A375 (cell line): ENCODE results near the genes BTBD9, GLP1R and LRFN2.

GRCh38 chr6:37940407-37940888 is 120.9 kb downstream of the ZFAND3 start:
- RAMPAGE, long total RNA, result no peak

GRCh38 chr6:37985207-37985639 is 165.7 kb downstream of the ZFAND3 start:
- RAMPAGE, long total RNA, result no peak

DNA sequence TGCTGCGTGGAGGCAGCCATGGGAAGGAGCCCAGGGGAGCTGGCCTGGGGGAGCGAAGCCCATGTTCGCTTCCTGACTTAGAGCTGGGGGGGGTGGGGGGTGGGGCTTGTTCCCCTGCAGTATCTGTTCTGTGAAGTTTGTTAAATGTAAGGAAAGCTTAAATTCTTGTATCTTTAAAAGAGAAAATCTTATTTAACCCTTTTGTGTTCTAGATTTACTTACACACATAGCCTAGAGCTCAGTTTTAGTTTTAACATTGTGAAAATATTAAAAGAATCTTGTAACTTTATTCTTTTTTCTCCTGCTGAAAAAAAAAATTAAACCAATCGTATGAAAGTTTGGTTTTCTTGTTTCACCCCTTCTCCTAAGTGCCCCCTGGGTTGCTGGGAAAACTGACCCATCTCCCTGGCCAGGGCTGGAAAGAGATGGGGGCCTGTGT is 334.8 kb downstream of the ZFAND3 start:
- RAMPAGE, long total RNA, result no peak

DNA sequence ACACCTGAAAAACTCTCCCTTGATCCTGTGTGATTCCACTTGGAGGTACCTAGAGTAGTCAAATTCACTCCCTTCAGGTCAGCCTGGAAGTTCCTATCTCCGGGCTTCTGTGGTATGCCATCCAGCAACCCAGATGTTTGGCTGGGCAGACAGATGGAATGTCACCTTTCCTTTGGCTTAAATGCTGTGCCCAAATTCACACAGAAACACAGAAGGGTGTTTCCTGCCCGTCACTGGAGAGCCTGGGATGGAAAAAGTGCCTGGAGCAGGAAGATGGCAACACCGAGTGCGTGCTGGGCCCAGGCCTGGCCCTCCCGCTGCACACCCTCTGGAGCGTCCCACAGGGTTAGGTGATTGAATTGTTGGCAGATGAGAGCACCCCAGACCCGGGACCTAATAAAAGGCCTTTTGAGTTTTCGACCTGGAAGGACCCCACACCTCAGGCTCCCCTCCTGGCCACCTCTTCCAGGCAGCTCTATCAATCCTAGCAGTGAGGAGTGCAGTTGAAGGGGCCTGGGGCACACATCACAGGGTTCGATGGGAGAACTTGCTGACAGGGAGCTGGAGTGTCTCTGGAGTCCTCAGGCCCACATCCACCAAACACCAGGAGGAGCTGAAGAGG is 337.6 kb downstream of the ZFAND3 start:
- RAMPAGE, long total RNA, result no peak

GRCh38 chr6:38503238-38504237 is 136.2 kb downstream of the BTBD9 start:
- RAMPAGE, long total RNA, result no peak

DNA sequence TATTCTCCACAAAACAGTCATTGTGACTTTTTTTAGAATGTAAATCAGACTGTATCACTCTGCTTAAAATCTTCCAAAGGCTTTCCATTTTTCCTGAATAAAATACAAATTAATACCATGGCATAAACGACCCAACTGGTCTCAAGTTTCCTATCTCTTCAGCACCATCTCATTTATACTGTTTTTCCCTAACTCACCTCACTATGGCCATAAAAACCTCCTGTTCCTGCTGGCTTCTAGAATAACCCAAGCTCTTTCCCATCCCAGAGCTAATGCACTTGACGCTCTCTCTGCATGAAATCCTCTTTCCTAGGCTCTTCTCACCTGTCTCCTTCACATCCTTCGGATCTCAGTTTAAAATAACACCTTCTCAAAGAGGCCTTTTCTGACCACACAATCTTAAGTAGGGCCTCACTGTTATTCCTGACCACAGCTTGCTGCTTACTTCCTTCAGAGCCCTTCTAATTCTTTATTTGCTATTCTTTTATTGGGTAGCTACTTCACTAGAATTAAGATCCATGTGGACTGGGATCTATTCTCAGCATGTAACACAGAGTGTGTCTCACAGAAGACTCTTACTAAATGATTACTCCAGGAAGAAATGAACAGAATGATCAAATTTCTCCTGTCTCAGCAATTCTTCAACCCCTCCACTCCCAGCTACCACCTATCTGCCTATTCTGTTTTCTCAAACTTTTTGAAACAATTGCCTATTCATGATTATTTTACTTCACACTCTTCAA is 132.8 kb downstream of the BTBD9 start:
- RAMPAGE, long total RNA, result no peak

- RAMPAGE, long total RNA, result no peak
Observed at GRCh38 chr6:38639444-38640512, at the start of gene BTBD9. Gene BTBD9, minus strand, starts transcription at chr6:38639929.

GRCh38 chr6:39048282-39049000 is at the start of gene GLP1R:
Gene GLP1R, plus strand, starts transcription at chr6:39048781.
- RAMPAGE, long total RNA, result no peak

GRCh38 chr6:39206907-39207658 is 22.2 kb downstream of the KCNK5 start:
- RAMPAGE, long total RNA, result no peak

DNA sequence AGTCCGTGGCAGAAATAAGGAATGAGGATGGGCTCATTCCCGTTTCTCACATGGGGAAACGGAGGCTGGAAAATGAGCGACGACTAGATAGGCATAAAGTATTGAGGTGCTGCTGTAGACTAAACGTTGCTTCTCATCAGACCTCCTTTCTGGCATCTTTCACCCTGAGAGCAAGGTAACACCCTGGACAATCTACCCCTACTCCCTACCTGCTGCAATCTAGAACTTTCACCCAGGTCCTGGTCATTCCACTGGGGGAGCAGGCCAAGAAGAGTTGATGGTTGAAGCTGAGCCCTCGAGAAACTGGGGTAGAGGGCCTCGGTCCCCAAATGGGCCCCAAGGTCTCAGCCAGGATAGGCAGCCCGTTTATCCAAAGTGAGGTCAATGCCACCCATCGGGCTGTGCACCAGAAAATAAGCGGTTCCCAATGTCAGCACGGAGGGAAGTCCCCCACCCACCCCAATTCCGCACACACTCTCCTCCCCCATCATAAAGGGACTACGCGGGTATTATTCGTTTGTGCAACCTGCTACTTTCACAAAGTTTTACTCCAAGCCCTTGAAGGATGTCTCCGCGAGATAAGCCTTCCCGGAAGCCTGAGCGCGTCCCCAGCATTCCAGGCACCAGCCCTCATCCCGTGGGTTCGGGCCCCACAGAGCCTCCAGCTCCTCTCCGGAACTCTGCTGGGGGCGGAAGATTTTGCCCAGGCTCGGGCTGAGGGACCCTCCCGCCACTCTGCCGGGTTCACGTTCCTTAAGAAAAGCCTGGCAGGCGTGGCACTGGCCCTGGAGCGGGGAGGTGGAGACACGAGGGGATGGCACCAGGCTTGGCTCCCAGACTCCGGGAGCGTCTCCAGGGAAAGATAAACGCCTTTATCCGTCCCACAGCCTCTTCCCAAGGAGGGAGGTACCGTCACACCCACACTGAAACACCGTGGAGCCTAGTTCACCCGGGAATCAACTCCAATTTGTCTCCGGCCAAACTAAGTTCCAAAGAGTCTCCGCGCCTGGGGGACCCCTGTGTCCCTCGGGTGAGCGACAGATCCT is 1.2 kb downstream of the KCNK5 start:
- RAMPAGE, long total RNA, result no peak

DNA sequence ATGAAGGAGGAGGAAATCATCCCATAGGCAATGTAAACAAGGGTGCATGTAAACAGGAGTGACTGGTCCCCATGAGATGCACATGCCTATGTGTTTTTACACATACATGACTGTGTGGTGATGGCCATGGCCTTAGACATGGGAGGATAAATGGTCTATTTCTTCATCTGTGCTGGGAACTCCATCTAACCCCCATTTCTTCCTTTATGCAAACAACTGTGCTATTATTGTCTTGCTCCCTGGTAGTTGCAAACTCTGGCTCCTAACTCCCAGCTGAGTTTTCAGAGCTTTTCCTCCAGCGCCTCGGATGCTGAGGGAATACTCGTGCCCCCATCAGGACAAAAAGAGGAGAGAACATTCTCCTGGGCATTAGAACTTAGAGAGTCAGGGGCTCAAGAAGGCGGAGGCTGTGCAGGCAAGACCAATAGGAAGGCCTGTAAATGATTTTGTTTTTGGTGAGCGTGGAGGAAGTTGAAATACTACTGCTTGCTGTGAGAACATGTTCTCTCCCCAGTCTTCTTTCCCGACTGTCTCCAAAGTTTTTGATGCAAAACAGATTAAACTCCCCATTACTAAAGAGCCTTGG is 2.1 kb downstream of the DAAM2 start:
- RAMPAGE, long total RNA, result no peak

- RAMPAGE, long total RNA, result no peak
Observed at GRCh38 chr6:39823108-39823919, 31.1 kb downstream of the DAAM2 start.

GRCh38 chr6:40328548-40329451 is 258.4 kb downstream of the LRFN2 start:
- RAMPAGE, long total RNA, result no peak

- RAMPAGE, long total RNA, result no peak
Observed at GRCh38 chr6:40586853-40588223, at the start of gene LRFN2. Gene LRFN2, minus strand, starts transcription at chr6:40587364.

DNA sequence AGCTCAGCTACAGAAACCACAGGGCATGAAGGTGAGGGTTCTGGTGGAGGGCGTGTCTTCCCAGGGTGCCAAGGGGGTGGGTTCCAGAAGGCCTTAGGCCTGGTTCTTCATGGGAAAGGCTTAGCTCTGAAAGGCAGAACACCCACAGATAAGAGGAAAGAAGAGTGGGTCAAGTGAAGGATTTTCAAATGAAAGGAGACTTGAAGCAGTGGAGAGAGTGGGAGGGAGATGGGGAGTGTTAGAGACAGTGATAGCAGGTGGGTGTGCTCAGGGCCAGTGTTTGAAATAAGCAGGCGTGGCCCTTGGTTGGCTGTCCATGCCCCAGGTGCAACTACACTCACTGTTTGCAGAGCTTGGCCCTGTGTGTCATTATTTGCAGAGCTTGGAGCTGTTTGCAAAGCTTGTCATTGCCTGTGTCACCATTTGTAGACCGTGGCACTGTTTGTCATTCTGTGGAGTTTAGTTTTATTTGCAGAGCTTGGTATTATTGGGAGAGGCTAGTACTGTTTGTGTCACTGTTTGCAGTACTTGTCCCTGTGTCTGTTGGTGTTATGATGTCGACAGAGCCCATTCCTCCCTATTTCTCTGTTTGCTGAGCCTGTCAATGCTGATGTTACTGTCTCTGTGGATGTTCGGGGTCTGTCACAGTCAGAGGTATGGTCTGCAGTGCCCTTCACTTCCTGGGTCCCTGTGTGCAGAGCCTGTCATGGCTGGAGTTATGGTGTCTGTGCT is 127.6 kb upstream of the LRFN2 start:
- RAMPAGE, long total RNA, result no peak

DNA sequence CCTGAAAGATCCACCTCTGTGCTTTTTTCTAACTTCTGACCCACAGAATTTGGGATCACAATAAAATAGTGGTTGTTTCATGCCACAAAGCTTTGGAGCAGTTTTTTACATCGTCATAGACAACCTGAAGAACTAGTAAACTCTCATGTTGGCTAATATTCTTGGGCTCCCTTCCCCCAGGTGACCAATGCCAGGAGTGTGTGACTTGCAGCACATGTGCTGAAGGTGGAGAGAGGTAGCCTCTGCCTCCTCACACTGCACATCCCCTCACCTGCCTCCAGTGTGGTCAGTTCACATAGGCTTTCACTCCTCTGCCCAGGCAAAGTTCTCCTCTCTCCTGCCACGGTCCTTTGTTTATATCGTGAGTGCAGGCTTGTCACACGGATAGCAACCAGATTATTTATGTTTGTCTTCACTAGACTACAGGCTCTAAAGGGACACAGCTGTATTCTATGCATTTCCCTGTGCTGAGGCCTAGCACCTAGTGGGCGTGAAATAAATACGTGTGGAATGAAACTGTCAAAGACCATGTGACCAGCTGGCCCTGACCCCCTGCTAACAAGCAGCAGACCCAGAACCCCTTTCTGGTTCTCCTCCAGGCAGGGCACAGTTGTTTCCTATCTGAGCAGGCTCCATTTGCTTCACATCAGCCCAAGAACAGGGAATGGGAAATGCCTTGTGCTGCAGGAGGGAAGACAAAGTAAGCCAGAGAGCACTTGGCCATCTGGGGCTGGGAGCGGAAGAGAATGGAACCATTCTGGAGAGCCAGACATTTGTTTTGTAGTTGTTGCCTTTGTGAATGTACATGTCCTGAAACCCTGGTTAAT is 42.4 kb downstream of the UNC5CL start:
- RAMPAGE, long total RNA, result no peak

GRCh38 chr6:41110986-41111474 is 38.3 kb downstream of the NFYA start:
- RAMPAGE, long total RNA, result no peak

- RAMPAGE, long total RNA, result no peak
Observed at GRCh38 chr6:41406721-41407151, 71.3 kb downstream of the NCR2 start.

- RAMPAGE, long total RNA, result no peak
Observed at GRCh38 chr6:41426211-41427052, 91.0 kb downstream of the NCR2 start.

DNA sequence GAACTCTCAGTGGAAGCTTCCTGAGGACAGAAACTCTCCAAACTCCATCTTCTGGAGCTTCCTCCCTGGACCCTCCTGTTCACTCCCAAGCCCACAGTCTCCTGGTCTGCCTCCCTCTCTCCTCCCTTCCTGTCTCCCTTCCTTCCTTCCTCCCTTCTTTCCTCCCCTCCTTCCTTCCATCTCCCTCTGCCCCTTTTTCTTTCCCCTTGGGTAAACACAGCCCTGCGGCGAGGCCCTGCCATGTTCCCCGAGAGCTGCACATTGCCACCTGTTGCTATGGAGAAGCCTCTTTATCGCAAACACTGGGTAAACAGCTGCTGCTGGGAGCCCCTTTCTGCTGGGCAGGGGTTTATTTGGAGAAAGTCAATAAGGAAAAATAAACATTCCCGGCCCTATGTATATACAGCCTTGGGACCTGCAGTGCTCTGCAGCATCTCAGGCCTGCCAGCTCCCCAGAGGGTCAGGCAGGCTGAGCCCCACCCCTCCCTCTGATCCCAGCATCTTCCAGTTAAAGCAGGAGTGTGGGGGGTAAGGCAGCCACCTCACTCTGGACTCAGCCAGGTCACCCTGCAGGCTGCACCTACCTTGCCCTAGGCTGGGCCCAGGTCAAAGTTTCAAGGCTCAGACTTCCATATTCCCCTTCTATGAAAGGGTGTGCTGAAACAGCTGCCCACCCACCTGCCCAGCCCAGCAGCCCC is 89.4 kb upstream of the FOXP4 start:
- RAMPAGE, long total RNA, result no peak